GM23248 (cell line): ENCODE data around the genes RAI1 and MYO15A.

DNA sequence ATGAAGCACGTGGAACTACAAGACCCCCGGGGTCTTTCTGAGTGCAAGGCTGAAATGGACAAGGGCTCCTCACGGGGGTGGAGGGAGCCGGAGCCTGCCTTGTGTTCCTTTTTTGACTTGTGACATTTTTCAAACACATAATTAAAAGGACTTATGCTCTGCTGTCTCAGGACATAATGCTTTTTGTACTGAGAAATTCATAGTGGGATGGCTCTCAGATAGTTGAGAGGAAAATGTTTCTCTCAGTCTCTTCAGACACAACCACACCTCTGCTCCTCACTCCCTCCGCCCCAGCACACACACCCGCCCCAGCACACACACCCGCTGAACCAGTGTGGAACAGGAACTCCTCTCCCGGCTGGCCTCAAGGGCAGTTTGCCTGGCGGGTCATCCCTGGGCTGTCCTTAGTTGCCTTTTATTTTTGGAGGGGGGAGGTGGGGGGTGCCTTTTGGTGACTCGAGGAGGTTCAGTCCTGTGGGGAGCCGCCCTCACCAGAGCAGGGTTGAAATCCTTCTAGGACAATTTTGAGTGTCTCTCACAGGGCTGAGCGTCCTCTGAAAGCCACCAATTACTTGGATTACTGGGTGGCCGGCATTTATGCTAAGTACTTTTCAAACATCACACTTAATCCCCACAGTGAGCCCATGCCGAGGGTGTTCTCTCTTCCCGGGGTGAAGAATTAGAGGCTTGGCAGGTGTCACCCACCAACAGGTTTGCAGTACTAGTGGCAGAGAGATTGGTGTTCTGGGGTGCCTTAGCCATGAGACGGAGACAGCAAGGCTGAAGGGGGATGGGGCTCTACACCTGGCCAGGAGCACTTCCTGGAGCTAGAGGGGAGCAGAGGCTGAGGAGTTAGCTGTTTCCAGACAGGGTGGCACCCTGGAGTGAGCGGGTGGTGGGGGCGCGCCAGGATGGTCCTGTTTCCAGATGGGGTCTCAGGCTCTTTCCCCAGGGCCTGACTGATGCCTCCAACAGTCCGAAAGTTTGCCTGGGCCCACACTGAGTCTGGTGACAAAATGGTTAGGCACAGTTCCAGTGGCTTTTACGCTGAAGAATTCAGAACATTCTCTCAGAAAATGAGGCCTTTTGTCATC lies 2.8 kb downstream of the RASD1 start:
- RAMPAGE, long total RNA = no peak

- RAMPAGE, long total RNA = no peak
Observed at GRCh38 chr17:17494417-17494749, 1.8 kb downstream of the RASD1 start.

DNA sequence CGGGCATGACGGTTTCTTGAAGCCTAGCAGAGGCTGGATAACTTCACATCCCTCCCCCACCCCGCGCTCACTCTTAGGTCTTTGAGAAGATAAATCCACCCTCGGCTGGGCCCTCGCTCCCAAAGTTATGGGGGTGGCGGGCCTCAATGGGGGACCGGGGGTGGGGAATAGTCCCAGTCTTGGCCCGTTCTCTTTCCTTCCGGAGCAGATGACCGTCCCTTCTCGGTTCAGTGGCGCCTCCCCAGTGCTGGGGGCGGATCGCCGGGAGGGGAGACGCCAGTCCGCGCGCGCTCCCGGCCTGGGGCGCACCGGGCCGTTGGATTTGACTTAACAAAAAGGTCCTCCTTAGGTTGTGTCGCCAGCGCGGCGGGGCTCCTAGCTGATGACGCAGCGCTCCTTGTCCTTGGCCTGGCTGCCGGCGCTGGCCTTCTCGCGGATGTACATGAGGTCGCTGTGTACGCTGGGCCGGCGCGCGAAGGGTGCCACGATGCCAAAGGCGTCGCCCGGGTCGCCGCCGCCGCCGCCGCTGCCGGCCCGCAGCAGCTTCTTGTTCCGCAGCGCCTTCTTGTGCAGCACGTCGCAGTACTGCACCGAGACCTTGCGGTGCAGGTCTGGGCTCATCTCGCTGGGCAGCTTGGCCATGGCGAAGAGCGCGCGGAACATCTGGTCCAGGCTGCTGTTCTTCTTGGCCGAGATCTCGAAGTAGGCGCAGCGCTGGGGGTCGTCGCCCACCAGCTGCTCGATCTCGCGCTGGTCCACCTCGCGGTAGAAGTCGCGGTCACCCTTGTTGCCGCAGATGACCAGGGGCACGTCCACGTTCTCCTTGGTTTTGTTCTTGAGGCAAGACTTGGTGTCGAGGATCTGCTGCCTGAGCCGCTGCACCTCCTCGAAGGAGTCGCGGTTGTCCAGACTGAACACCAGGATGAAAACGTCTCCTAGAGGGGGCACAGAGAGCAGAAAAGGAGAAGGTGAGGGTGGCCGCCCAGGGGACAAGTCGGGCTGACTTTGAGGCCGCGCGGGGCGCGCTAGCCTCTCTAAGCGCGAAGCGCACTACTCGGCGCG lies 1.1 kb downstream of the RASD1 start:
- RAMPAGE, long total RNA = no peak

DNA sequence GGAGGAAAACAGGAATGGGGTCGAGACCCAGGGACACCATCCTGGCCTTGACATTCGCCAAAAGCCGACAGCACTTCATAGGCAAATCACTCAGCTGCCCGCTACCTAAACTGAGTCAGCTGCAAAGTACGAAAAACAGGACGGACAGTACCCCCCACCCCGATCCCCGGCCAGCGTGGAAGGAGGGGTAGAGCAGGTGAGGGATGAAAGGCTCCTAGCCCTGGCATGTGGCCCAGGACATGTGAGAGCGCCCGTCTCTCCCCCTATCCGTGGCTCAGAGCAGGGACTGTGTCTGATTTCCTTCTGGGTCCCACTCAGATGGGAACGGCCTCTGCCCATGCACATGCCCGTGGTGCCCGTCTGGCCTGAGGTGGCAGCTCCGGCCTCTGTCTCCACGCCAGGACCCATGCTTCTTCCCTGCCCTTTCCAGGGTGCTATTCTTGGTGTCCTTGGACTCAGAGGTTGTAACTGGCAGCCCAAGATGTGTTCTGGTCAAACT lies 30.1 kb upstream of the RASD1 start:
- RAMPAGE, long total RNA = no peak

DNA sequence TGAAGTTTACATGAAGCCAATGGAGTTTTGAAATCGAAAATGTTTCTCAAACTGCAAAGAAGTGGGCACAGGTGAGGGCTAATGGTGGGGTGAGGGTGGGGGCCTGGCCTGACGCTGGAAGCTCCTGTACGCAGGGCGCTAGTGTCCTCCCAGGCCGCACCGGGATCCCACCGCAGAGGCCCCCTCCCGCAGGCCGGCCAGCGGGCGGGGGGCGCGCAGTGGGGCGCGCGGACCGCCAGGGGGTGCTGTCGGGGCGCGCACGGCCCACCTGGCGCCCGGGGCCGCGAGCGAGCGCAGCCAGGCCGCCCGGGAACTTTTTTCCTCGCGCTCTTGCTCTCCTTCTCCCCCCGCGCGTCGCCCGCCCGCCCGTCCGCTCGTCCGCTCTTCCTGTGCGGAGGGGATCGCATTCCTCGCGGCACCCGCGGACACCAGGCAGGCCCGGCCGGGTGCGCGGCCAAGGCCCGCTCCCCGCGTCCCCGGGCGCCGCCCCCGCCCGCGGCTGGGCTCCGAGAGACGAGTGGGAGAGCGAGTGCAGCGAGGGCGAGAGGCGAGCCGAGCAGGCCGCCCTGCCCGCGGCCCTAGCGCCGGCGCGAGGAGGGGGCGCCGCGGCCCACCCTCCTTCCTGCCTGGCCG lies at the start of gene RAI1:
TSS of gene RAI1 (plus strand) at position 404 of the 633 bp plus-strand sequence.
- RAMPAGE, long total RNA = no peak

GRCh38 chr17:17805574-17806342 lies 31.0 kb downstream of the SREBF1 start:
- RAMPAGE, long total RNA = no peak

- RAMPAGE, long total RNA = no peak
Observed at GRCh38 chr17:17837822-17838884, 1.4 kb upstream of the SREBF1 start.

- RAMPAGE, long total RNA = no peak
Observed at GRCh38 chr17:17840237-17840763, 3.5 kb upstream of the SREBF1 start.

DNA sequence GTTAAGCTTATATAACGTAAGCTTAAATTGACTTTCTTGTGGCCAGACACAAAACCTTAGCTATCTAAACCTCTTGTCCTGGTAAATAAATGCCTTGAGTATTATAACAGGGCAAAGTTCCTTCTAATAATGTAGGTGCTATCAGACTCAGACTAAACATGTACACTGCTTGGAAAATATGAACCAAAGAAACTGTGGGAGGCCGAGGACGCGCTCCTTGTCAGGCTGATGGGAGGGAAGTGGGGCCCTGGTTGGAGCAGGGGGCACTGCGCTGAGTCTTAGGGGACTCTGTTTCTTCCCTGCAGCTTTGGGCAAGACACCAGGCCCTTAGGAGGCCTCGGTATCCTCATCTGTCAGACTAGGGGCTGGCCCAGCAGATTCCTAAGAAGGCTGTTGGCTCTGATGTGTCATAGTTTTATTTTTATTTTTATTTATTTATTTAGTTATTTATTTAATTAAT lies 17.3 kb upstream of the SREBF1 start:
- RAMPAGE, long total RNA = no peak

GRCh38 chr17:17924911-17925768 lies 47.1 kb downstream of the TOM1L2 start:
- RAMPAGE, long total RNA = no peak

DNA sequence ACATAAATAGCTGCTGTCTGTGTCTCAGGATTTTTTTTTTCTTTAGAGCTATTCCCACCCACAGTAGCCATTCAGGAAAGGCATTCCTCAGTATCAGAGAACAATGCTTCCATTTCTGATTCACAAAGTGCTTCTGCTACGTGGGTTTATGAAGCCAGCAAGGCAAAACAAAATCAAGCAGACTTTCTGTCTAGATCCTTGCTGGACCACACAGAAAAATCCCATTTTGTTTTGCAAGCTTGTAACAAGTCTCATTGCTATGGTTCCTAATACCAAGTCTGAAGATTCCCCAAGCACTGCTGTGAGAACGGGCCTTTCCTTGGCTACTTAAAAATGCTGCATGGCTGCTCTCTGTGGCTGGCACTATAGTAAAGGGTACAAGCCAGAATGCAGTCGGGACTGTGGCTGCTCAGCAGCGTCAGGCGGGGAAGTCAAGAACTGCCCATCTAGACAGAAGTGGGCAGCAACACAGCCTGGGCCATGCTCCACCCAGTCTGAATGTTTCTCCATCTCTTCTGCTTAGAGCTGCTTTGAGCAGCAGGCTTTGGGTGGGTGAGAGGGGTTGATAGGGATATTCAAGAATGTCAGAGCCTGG lies 43.3 kb downstream of the TOM1L2 start:
- RAMPAGE, long total RNA = no peak

DNA sequence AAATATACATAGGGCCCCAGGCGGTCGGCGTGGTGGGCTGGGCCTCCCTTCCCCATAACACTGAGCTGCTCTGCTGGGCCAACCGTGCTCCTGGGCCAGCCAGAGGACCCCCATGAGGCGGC lies at the start of gene MYO15A:
TSS of gene MYO15A (plus strand) at position 85 of the 122 bp plus-strand sequence.
- RAMPAGE, long total RNA = no peak

GRCh38 chr17:18128726-18129514 lies 20.4 kb downstream of the MYO15A start:
- RAMPAGE, long total RNA = no peak

- RAMPAGE, long total RNA = no peak
Observed at GRCh38 chr17:18208067-18209039, 17.1 kb upstream of the LLGL1 start.

DNA sequence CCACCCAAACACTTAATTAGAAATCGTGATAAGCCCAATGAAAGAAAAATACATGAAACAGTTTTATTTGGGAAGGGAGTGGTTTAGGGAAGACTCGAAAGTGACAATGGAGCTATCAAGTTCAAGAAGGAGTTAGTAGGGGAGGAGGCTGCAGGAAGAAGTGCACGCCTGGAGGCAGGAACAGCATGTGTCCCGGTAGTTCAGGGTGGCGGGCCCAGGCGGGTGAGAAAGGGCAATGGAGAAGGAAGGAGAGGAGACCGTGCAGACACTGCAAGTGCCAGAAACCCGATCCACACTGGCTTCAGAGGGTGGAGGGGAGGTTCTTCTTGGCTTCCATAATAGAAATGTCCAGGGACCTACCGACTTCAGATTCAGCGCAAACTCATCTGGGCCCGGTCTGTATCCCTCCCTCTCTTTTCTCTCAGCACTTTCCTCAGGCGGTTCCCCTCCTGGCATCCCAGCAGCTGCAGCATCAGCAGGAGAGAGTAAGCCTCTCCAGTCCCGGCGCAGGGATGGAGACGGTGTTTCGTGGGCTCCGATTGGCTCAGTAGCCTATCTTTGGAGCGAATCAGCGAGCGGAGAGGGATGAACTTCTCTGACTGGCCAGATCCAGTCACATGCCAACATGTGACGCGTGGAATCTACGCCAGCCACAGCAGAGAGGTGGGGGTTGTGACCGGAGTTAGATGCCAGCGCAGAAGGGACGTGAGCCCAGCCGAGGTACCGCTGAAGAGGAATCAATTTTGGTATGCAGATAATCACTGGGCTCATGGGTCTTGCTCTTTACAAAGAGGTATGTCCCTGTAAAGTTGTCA lies 2.0 kb upstream of the PRPSAP2 start:
- RAMPAGE, long total RNA = no peak

DNA sequence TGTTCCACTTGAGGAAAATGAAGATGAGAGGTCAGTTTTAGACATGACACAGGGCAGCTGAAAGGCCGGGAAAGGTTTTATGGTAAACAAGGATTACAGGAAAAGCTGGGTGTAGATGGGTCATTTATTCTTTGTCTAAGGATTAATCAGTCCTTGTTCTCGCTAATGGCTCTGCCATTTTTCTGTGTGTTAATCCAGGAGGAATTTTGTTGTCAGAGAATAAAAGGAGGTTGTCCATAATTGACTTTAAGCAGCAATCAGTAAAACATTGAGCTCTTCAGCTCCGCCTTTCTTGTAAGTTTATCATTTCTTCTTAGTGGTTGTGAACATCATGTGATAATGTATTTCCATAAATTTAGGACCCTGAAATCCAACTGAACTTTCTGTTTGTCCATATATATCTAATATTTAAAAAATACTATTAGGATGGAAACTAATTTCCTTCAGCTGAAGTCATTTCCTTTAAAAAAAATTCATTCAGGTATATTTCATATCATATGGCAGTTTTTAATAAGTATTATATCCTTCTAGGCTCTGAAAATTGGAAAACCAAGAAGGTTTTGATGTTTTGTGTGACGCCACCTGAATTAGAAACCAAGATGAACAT lies 7.4 kb downstream of the PRPSAP2 start:
- RAMPAGE, long total RNA = no peak

GRCh38 chr17:19002966-19003646 lies 1.5 kb downstream of the FAM83G start:
- RAMPAGE, long total RNA = no peak

GRCh38 chr17:19250345-19250783 lies 13.2 kb downstream of the EPN2 start:
- RAMPAGE, long total RNA = no peak

DNA sequence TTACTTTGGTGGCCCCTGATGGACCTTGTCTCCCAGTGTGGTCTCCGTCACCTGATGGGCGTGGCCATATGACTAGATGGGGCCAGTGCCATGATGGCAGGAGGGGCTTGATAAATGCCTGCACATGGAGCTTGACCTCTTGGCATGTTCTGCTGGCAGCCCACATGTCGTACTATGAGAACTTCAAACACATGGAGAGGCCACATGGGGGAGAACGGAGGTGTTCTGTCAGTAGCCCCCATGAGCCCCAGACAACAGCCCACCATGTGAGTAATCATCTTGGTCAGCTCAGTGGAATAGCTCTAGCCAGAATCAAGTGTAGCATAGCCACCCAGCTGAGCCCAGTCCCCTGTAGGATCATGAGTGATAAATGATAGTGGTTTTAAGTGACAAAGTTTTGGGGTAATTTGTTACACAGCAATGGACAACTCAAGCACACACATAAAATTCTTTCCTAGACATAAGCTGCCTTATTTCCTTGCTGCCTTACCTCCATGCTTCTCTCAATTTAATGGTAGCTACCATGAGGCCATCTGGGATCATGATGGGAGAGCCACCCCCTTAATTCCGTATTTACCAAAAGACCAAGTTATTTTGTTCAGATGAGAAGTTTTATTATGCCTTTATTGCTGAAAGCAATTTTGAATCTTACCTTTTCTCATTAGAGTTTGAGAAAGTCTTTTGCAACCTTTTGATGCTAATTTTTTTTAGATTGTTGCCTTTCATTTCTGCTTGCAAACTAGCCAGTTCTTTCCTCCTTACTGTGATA lies 23.8 kb downstream of the B9D1 start:
- RAMPAGE, long total RNA = no peak

DNA sequence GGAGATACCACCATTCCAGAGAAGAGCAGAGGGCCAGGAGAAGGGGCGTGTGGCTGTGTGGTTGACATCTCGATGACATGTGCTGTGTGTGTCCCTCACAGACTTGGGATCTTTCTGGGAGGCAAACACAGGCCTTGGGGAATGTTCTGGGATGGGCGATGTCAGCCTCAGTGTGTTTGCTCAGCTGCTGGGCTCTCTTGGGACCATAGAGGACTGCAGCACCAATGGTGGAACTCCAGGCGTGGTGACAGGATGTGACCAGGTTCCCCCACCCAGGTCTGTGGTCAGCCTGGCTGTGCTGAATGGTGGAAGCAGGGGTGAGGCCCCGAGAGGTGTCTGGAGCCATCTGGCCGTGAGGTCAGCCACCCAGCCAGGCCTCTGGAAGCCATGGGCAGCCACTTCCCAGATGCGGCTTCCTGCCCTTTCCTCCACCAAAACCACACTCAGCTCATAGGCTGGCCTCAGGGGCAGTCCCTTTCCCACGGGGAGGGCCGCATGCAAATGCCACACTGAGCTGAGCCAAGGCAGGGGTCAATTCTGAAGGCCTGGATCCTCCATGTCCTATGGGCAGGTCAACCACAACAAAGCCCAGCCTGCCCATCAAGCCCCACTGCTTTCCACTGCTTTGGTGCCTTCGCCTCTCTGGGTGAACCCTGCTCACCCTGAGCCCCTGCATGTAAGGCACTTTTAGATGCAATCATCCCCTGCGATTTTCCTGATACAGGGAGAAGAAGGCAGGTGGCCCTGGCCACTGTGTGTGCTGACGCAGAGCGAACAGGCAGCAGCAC lies 7.7 kb upstream of the MAPK7 start:
- RAMPAGE, long total RNA = no peak